ENCODE data around the genes RNASEH2B, NEK3, CKAP2, OLFM4 and PCDH17.

DNA sequence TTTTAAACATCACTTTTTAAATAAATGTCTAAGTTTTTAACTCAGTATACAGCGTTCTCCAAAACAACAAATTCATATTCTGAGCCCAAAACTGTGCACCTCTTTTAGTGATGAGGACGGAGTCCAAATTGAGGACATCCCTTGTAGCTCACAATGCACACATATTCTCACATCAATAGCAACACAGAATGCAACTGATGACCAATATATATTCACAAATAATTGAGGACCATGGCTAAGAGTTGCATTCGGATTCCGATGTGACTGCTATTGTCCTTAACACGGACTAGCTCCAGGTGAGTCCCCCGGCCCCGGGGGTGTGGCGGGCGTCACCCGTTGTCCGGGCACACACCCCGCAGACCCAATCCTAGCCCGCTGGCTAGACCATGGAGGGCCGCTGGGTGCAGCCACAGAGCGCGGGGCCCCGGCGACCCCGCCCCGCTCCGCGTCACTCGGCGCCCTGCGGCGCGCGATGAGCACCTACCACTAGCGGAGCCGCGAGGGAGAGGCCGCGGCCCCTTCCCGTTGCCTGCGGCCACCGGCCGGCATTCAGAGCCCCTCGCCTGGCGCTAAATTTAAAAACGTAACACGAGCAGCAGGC, at the start of gene RNASEH2B:
RNASEH2B (plus strand) TSS at position 486 of the 601 bp plus-strand sequence.
- PRO-cap: bidirectional peak, plus-strand start at position 410 of the sequence, minus-strand start at position 388 of the sequence; bidirectional peak, plus-strand start at position 486 of the sequence, minus-strand start at position 551 of the sequence
- RAMPAGE, long total RNA: no peak

- PRO-cap: no peak
- RAMPAGE, long total RNA: no peak
These were observed 643 bp downstream of the FAM124A start for GRCh38 chr13:51222569-51223513.

DNA sequence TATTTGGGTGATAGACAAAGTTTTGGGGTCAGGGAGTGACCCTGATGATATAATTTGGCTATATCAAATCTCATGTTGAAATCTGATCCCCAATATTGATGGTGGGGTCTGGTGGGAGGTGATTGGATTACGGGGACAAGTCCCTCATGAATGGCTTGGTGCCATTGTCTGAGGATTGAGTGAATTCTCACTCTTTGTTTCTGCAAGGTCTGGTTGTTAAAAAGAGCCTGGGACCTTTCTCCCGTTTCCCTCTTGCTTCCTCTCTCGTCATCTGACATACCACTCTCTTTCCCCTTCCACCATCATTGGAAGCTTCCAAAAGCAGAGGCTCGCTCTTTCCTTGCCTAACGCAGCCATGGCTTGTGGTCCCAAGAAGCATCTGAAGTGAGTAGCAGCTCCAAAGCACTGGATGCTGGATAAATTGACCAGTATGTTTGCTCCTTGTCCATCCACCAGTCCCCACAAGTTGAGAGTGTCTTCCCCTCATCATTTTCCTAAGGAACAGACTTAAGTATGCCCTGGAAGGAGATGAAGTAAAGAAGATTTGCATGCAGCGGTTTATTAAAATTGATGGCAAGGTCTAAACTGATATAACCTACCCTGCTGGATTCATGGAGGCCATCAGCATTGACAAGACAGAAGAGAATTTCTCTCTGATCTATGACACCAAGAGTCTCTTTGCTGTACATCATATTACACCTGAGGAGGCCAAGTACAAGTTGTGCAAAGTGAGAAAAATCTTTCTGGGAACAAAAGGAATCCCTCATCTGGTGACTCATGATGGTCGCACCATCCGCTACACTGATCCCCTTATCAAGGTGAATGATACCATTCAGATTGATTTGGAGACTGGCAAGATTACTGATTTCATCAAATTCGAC, 7.6 kb upstream of the INTS6 start:
- PRO-cap: no peak
- RAMPAGE, long total RNA: no peak

DNA sequence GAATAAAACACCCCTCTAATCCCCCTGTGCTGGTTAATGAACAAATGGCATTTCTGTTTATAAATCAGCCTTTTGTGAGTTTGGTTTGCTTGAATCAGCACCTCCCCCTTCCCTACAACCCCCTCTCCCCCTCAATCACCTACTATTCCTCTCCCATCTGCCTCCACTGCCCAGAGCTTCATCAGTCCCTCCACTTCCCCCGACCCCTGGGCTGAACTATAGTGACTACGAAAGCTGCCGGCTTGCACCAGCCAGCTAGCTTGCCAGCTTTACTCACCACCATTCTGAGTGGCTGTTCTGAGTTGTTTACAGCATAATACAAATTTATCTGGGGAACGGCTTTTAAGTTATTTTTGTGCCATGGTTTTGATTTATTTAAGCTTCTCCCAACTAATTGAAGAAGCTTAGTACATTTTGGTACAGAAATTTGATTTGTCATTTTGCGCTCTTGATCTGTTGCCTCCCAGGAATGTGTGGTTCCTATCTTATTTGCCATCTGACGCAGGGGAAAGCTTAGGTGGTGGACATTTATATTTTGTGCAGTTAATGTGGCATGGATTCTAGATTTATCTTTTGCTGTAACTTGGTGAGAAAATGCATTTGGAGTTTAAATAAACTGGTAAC, 41.7 kb upstream of the WDFY2 start:
- PRO-cap: no peak
- RAMPAGE, long total RNA: no peak

GRCh38 chr13:51576902-51577200, 7.4 kb upstream of the WDFY2 start:
- PRO-cap: no peak
- RAMPAGE, long total RNA: no peak

- PRO-cap: no peak
- RAMPAGE, long total RNA: no peak
These were observed 1.2 kb downstream of the WDFY2 start for GRCh38 chr13:51585314-51585978.

DNA sequence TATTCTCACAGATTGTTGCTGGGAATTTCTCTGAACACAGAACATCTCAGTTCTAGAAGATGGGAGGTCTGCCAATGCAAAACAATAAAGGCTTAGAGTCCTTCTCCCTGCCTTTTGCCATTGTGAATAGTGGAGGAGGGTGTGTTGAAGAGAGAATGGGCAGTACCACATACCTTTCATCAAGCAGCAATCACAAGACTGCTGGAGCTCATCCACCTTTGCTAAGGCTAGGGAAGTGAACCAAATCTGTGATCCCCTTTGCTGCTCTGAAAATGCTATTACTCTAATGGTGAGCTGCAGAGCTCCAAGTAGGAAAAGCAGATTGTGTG, 34.4 kb downstream of the WDFY2 start:
- PRO-cap: no peak
- RAMPAGE, long total RNA: no peak

- PRO-cap: no peak
- RAMPAGE, long total RNA: no peak
These were observed 37.3 kb downstream of the WDFY2 start for GRCh38 chr13:51621464-51622048.

DNA sequence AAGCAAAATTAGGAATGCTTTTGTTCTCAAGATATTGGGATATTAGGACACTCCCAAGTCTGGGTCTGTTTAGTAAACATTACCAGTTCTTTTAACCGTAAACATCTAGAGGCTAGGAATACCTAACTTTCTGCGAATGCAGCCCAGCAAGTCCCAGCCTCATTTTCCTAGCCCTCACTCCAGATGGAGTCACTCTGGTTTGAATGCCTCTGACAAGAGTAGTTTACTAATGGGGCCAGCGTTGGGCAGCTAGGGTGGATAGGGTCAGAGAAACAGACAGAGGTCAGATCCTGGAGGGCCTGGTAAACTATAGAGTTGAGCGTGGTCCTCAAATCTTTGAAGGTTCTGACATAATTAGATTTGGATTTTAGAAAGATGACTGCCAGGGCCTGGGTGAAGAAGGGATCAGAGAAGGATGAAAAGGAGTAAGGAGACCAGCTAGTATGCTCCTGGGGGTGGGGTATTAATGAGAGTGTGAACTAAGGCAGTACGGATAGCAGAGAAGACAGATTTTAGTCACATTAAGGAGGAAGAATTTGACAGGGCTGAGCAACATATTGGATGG, 53.7 kb downstream of the WDFY2 start:
- PRO-cap: no peak
- RAMPAGE, long total RNA: no peak

GRCh38 chr13:51760353-51761144, 43.4 kb downstream of the DHRS12 start:
- PRO-cap: no peak
- RAMPAGE, long total RNA: no peak

DNA sequence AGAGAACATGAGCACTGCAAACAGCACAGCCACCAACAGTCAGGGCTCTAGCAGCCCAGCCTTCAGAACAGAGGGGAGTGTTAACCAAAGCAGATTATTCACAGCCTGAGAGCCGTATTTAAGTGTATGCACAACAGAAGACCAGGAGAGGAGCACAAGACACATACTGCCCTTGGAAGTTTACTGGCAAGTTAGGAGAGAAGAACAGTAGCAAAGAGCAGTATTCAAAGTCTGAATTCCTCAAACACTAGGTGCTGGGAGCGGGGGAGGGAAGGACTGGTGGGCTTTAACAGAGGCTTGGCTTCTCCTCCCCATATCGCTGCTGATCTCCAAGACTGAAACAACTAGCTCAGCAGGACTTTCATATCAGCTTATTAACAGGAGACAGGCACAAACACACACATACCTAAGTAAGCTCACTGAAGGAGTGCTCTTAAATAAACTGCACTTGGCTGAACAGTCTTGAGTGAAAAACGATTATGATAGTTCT, 12.2 kb downstream of the ATP7B start:
- PRO-cap: no peak
- RAMPAGE, long total RNA: no peak

GRCh38 chr13:52159113-52160067, at the start of gene NEK3:
Gene NEK3, minus strand, starts transcription at chr13:52159597.
- PRO-cap: bidirectional peak, plus-strand start at chr13:52159220, minus-strand start at chr13:52159164; bidirectional peak, plus-strand start at chr13:52159665, minus-strand start at chr13:52159572
- RAMPAGE, long total RNA: no peak

DNA sequence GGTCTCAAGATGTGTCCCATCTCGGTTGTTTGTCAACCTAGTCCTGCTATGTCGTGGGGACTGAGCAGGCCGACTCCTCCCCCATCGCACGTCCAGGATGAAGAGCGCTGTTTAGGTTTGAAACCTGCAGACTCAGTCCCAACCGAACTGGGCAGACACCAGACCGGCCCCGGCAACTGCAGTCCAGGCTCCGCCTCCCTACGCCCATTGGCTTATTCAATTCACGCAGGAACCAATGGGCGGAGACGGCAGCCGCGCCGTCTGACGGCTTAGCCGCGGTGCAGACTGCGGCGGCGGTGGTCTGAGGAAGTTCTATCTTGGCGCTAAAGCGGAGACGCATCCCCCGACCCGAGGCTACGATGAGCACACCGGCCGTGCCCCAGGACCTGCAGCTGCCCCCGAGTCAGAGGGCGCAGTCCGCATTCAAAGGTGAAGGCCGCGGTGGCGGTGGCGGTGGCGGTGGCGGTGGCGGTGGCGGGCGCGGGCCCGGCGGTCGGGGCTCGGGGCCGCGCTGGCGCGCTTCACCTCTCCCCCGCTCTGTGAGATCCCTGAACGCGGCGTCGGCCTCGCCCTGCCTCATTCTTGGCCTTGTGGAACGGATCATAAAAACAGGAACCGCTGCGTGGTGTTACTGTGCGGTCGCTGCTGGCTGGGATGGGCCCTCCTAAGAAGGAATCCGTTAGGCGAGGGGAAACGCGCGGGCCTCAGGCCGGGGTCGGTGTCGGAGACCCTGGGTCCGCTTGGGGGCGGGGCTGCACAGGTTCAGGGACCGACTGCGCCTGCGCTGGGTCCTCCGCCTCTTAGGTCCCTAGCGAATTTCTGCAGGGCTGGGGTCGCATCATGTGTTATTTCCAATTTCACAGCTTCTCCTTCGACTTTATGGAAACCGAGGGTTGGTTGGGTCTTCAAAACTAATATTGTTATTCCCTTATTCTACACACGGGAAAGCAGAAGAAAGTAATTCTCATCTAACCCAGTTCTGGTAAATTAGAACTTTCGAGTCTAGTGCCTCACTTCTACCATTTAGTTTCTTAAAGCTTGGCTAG, at the start of gene CKAP2:
CKAP2 (plus strand) TSS at position 281 of the 1,046 bp plus-strand sequence.
- PRO-cap: bidirectional peak, plus-strand start at position 288 of the sequence, minus-strand start at position 149 of the sequence; bidirectional peak, plus-strand start at position 524 of the sequence, minus-strand start at position 541 of the sequence
- RAMPAGE, long total RNA: start-site peak on the minus strand centred at position 79 of the sequence, 123 bp wide, 78 and 9 reads in 2 replicates; start-site peak on the plus strand centred at position 280 of the sequence, 53 bp wide, 823 and 164 reads in 2 replicates

GRCh38 chr13:53028419-53029250, at the start of gene OLFM4:
Gene OLFM4, plus strand, starts transcription at chr13:53028813.
- PRO-cap: no peak
- RAMPAGE, long total RNA: no peak

- PRO-cap: no peak
- RAMPAGE, long total RNA: no peak
These were observed 1730.2 kb upstream of the PRR20A start for GRCh38 chr13:55410429-55410943.

GRCh38 chr13:57046205-57046755, 94.4 kb upstream of the PRR20A start:
- PRO-cap: no peak
- RAMPAGE, long total RNA: no peak

- PRO-cap: no peak
- RAMPAGE, long total RNA: no peak
These were observed at the start of gene PCDH17 for GRCh38 chr13:57631197-57632141. Gene PCDH17, plus strand, starts transcription at chr13:57631744.

DNA sequence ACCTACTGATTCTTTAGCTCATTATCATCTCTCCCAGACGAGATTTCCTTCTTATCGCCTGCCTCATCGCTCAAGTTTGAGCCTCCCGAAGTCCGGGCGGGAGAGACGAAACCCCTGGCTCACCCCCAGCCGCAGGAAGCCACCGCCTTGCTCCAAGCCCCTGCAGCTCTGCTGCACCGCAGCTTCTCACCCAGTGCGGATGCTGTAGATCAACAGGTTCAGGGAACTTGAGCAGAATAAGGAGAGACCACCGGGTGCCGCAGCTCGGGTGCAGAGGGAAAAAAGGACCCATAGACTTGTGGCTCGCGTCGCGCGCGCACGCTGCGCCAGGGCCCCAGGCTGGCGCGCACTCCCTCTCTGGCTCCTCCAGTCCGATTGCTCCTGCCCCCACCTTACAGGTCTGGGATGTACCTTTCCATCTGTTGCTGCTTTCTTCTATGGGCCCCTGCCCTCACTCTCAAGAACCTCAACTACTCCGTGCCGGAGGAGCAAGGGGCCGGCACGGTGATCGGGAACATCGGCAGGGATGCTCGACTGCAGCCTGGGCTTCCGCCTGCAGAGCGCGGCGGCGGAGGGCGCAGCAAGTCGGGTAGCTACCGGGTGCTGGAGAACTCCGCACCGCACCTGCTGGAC, 714 bp downstream of the PCDH17 start:
- PRO-cap: no peak
- RAMPAGE, long total RNA: no peak

DNA sequence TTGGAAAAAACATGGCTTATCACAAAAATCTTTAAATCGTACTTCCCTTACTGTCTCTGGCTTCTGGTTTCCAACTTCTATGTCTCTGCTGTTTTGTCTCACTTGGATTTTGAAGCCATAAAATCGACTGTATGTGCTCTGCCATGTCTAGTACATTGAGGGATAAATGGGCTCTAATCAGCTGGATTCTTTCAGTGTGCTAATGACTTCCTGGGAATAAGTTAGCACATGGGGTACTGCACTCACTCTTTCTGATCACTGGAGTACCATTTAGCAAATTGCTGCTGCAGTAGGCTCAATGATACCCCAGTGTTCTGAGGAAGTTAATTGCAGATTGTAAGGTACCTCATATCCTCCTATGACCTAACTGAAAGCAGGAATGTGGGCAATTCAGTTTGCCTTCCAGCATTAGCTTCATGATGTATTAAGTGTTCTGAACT, 229.2 kb downstream of the PCDH17 start:
- PRO-cap: no peak
- RAMPAGE, long total RNA: no peak

- PRO-cap: no peak
- RAMPAGE, long total RNA: no peak
These were observed 670.1 kb downstream of the PCDH17 start for GRCh38 chr13:58301699-58301974.

Measured in OCI-LY7 (cell line).